Measurements from ENCODE around the genes SLC35D1 and IL23R.

DNA sequence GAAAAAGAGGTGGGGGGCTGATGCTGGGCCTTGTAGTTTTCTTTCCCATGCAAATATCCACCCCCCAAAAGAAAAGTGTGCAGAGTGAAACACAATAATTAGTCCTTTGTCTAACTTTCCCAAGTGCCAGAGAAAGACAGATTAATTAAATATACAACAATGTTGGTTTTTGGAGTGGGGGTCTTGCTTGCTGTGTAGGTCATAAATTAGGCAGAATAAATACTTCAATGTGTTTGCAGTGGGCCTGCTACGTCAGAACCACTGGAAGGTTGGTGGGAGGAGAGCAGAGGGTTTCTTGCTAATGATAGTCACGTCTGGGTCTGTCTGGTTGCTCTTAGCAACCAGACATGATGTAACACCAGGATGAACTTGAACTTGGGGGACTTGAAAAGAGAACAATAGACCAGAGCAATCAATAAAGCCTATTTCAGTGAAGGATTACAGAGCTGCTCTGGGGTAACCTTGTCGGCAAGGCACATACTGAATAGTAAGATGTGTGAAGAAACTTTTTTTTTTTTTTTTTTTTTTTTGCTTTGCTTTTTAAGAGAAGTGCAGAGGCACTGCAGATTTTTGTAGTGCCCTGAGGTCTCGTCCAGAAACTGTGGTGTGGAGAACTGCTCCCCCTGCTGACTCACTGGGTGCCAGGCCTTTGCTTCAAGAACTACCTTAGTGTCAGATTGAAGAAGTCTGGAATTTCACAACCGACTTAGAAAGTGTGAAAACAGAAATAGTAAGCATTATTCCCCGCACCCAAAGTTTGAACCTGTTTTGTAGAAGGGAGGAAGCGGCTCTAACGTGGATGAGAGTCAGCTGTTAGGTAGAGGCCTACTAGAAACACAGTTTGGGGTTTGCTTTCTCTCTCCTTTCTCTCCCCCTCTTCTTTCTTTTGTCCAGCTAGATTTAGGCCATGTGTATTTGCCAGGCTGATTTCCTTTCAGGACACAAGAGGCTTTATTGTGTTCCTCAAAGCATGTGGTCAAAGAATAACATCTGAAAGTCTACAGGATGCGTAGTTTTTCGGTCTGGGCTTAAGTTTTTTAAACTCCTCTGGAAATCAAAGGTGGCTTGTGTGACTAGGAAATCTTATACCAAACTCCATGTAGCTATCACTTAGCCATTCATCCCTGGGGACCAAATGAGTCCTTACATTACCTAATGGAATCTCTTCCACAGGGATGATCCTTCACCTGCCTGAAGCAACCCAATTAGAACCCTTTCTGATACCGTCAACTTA, 271.6 kb downstream of the TM2D1 start:
- RRBS, result no CpG with 5 or more reads among the region's 11 CpGs

- RRBS, result no CpG with 5 or more reads among the region's 14 CpGs
These were observed 32.4 kb downstream of the KANK4 start for GRCh38 chr1:62286638-62287336.

GRCh38 chr1:62436181-62436588, 664 bp upstream of the USP1 start:
- RRBS, result 1% methylated on average over 12 of the region's 41 CpGs

DNA sequence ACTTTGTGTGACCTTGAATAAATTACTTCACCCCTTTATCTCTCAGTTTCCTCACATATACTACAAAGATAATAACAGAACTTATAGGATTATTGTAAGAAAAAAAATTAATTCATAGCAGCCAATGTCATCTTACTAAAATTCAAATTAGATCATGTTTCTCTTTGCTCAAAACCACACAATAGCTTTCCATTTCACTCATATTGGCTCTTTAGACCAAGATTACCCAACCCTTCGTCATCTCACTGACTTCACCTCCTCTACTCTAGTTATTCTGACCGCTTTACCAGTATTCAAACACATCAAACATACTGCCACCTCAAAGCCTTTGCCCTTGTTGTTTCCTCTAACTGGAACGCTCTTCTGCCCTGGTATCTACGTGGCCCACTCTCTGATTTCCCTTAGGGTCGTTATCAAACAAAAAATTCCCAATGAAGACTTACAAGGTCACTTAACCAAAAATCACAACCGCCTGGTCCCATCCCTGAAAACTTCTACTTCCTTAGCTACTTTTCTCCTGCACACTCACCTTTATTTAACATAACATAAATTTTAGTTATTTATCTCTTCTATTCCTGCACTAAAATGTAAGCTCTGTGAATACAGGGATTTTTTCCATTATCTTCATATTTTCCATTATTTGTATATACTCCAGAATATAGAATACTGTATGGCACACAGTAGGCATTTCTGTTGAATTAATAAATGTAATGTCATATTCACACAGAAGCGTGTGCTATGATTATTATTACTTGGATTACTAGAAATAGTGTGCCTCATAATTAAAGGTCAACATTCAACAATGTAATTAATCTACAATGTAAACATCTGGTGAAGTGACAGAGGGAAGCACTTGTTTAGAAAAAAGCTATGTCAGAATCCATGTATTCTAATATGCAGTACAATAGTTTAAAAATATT, 1.9 kb downstream of the ANGPTL3 start:
- RRBS, result no CpG with 5 or more reads among the region's 7 CpGs

- RRBS, result no CpG with 5 or more reads among the region's 6 CpGs
These were observed 55.9 kb downstream of the ROR1 start for GRCh38 chr1:63829617-63830134.

GRCh38 chr1:63854165-63854506, 80.3 kb downstream of the ROR1 start:
- RRBS, result no CpG with 5 or more reads among the region's 2 CpGs

- RRBS, result no CpG with 5 or more reads among the region's 2 CpGs
These were observed 73.2 kb downstream of the JAK1 start for GRCh38 chr1:64893024-64893693.

- RRBS, result no CpG with 5 or more reads among the region's 4 CpGs
These were observed 71.6 kb downstream of the JAK1 start for GRCh38 chr1:64894795-64895160.

DNA sequence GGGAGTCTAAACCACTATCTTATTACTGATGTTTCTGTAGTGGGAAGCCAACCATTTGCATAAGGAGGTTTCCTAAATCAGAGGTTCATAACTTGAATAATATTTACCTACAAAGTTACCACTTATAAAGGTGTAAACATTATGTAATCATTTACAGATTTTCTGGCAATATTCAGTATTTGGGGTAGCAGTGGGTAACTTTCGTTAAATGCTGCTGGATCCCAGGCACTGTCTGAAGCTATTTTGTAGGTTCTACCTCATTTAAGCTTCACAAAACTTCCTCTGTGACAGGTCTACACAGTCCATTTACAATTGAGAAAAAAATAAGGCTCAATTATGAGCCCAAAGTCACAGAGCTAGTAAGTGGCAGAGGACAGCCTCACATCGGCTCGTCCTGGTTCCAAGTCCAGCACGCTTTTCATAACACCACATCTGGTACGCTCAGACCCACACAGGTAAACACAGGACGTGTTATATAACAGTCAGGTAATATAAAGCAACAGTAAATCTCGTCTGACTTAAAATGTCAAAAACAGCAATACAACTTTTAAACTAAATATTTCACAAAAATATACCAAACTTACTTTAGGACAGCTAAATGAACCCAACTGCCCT, 13.2 kb downstream of the JAK1 start:
- RRBS, result no CpG with 5 or more reads among the region's 7 CpGs

DNA sequence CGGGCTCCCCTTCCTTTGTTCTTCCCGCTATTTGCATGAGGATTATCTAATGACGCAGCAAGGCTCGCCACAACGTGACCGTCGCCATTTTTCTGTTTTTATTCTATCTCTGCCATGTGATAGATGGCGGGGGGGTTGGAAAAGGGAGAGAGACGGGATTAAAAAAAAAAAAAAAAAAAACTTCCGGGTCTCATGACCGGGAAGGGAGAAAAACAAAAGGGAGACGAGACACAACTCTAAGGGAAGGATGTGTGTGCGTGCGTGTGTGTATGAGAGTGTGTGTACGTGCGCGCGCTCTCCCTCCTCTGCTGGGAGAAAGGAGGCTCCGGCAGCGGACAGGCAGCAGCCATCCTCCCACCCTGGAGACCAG, 80.4 kb upstream of the AK4 start:
- RRBS, result under 1% methylated on average over 2 of the region's 20 CpGs

GRCh38 chr1:65428203-65428783, 7.8 kb downstream of the LEPR start:
- RRBS, result no CpG with 5 or more reads among the region's 2 CpGs

GRCh38 chr1:65467434-65468056, 47.1 kb downstream of the LEPR start:
- RRBS, result no CpG with 5 or more reads among the region's 9 CpGs

- RRBS, result 1% methylated on average over 28 of the region's 95 CpGs
These were observed 105.0 kb downstream of the LEPR start for GRCh38 chr1:65525153-65526151.

DNA sequence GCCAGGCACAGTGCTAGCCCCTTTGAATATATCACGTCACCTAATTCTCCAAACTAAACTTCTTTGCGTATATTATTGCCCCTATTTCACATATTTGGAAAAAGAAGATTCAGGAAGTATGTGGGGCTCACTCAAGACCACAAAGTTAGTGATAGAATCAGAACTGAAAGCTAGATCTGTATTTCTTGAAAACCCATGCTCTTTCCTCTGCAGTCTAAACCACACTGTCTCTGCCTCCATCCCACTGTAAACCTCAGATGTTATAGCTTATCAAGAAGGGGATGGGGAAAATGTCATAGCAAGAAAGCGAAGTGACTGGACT, 257.8 kb upstream of the SGIP1 start:
- RRBS, result no CpG with 5 or more reads among the region's 3 CpGs

GRCh38 chr1:66278156-66278934, 255.6 kb upstream of the SGIP1 start:
- RRBS, result no CpG with 5 or more reads among the region's 7 CpGs

- RRBS, result no CpG with 5 or more reads among the region's 5 CpGs
These were observed 23.2 kb upstream of the DYNLT5 start for GRCh38 chr1:66728976-66729472.

GRCh38 chr1:67053279-67054269, at the start of gene SLC35D1:
SLC35D1 (minus strand) TSS chr1:67054148.
- RRBS, result 1% methylated on average over 23 of the region's 88 CpGs

GRCh38 chr1:67166070-67166717, at the start of gene IL23R:
IL23R (plus strand) TSS chr1:67166454.
- RRBS, result no CpG with 5 or more reads among the region's 5 CpGs